Epithelial cell of proximal tubule (primary cell): ENCODE results near the genes SIPA1L1 and ACOT4.

- RAMPAGE, long total RNA = no peak
- RRBS = 48% methylated on average over 8 of the region's 48 CpGs
These were observed 66.2 kb upstream of the SIPA1L1 start for GRCh38 chr14:71253831-71254631.

DNA sequence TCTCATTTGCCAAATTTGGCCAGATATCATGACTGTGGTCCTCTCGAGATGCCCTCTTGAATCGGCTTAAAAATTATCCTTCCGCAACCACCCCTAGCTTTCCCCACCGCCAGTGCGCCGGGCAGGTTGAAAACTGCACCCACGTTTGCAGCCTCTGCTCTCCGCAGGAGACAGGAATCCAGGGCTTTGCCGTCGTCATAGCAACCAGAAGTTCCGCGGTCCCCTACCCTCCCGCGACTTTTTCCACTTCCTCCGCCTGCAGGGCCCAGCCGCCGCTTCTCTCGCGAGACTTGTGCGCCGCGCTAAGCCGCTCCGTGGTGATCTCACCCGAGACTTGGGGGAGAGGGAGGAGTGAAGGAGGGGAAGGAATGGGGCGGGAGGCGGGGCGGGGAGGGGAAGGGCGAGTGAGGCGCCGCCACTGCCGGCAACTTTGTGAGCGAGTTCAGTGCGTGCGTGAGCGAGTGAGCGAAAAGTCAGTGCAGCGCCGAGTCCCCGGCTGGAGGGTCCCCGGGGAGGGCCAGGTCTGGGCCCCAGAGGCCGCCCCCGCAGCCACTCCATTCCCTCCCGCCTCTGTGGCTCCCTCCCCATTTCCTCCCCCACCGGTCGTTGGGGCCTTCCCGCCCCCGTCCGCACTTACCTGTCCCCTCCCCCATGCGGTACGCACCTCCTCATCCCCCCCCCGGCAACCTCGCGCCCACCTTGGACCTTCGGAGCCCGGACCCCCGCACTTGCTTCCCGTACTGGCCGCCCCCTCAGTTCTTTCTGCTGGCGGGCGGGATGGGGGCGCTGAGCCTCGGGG, at the start of gene SIPA1L1:
TSS of gene SIPA1L1 (plus strand) at position 445 of the 799 bp plus-strand sequence.
- RAMPAGE, long total RNA = no peak
- RRBS = 2% methylated on average over 24 of the region's 63 CpGs

DNA sequence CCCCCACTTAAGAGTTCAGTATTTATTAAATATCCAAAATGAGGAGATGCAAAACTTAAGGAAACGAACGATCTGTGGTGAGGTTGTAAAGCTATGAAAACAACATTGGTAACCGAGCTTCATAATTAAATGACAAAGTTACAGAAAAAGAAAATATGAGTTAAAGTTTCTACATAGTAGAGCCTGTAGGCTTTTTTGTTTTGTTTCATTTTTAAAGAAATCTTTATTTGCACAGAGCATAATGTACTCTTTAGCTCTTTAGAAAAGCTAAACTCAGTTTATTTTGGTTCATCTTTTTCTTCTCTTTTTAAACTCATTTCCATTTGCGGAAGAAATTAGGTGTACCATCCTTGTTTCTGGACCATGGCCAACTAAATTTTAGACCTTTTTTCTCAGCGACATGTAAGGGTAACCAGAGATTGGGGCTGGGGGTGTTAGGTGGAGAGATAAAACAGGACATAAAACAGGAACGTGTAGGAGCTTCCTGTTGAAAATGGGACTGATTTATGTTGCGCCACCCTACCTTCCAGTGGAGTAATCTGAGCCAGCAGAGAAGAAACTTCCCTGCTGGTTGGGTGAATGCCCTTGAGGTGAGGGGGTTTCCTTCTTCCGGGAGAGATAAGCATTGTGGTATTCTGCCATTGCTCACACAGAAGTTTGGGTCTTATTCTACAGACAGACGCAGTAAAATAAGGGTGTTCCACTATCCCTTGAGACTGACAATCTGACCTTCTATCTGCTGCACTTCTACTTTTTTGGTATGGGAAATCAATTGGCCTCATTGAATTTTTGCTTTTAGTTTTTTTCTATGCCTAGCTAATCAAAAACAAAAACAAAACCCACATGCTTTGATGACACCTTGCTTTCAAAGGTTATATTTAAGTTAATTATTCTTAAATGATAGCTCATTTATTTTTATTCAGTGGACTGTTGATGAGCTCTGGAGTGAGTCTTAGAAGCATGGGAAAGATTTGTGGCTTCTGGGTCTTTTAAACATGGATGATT, 4.5 kb downstream of the SIPA1L1 start:
- RAMPAGE, long total RNA = no peak
- RRBS = no CpG with 5 or more reads among the region's 9 CpGs

GRCh38 chr14:71384181-71385041, 64.1 kb downstream of the SIPA1L1 start:
- RAMPAGE, long total RNA = no peak
- RRBS = no CpG with 5 or more reads among the region's 12 CpGs

DNA sequence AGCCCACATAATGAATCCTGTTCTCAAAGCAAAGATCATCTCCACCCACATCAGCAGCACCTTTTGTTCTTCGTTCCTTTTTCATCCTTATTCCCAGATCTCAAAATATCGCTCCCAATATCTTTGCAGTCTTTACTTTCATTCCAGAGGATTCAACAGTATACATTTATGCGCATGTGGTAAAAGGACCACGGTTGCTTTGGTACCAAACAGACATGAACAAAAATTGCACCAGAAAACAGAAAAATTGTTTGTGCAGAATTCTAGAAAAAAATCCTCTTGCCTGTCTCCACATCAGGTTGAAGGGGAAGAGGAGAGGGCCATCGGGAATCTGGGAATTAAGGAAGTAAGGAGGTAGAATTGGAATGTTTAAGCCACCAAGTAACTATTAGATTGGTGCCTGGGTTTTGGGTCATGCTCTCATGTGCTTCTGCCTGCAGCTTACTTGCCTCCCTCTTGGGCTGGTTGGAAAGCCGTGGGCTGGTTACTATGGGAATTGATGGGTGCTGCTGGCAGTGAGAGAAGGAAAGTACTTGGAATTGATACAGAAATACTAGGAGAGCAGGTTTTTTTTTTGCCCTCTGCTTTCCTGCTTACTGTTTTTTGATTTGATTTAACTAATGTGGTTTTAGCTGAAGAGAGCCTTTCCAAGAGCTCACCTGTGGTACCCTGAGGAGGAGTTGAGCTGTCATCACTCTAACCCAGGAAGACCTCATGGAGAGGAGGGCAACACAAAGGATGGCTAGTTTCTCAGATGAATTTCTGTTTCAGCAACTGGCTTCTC, 118.3 kb downstream of the SIPA1L1 start:
- RAMPAGE, long total RNA = no peak
- RRBS = no CpG with 5 or more reads among the region's 6 CpGs

GRCh38 chr14:71478634-71479054, 158.4 kb downstream of the SIPA1L1 start:
- RAMPAGE, long total RNA = no peak
- RRBS = no CpG with 5 or more reads among the region's 4 CpGs

- RAMPAGE, long total RNA = no peak
- RRBS = no CpG with 5 or more reads among the region's 6 CpGs
These were observed 252.0 kb downstream of the SIPA1L1 start for GRCh38 chr14:71572075-71572942.

GRCh38 chr14:71711574-71712270, 220.5 kb upstream of the RGS6 start:
- RAMPAGE, long total RNA = no peak
- RRBS = no CpG with 5 or more reads among the region's 1 CpG

DNA sequence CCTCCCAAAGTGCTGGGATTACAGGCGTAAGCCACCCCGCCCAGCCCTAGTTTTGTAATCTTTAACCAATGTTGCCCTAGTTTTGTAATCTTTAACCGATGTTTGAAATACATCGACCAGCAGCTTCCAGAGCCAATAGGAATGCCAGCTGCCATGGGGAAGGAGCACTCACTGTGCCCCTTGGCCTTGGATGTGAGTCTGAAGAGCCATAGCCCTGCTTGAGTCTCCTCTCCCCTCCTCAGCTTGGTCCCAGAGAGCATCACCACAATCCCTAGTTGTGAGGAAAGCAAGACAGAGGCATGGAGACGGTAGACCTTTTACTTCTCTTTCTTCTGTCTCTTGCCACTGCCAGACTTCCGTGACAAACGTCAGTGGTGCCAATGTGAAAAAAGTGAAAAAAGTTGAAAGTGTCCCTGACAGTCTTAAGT, 209.2 kb upstream of the RGS6 start:
- RAMPAGE, long total RNA = no peak
- RRBS = no CpG with 5 or more reads among the region's 7 CpGs

GRCh38 chr14:71932865-71933736, 872 bp downstream of the RGS6 start:
- RAMPAGE, long total RNA = no peak
- RRBS = no CpG with 5 or more reads among the region's 29 CpGs

DNA sequence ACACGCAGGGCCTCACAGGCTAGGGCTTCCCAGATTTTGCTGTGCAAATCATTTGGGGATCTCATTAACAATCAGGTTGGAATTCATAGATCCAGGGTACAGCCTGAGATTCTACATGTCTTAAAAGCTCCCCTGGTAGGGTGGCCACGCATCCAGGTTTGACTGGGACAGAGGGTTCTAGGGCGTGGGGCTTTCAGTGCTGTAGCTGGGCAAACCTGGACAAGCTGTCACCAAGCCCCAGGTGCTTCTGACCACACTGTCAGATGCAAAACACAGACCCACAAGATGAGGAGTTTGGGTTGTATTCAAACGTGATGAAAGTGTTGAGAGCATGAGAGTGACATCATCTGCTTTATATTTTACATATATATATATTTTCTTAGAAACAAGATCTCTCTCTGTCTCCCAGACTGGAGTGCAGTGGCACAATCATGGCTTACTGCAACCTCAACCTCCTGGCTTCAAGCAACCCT, 210.2 kb downstream of the DPF3 start:
- RAMPAGE, long total RNA = no peak
- RRBS = no CpG with 5 or more reads among the region's 4 CpGs

DNA sequence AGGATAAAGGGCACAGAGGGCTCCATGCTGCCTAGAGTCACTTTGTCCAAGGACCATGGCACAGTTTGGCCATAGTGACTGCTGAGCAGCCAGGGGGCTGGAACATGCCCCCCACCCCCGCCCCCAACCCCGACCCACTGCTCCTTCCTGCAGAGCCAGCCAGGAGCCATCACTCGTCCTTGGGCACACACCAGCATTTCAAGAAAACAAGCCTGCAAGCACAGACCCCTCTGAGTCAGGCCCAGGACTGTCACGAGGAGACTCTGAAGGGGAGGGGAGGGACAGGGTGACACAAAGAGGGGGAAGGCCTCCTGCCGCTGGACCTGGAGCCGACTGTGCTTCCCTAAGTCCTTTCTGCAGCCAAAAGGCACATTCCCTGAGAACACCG, 101.9 kb downstream of the DPF3 start:
- RAMPAGE, long total RNA = no peak
- RRBS = no CpG with 5 or more reads among the region's 7 CpGs

GRCh38 chr14:73083427-73083606, 25.0 kb downstream of the RBM25 start:
- RAMPAGE, long total RNA = no peak
- RRBS = no CpG with 5 or more reads among the region's 1 CpG

DNA sequence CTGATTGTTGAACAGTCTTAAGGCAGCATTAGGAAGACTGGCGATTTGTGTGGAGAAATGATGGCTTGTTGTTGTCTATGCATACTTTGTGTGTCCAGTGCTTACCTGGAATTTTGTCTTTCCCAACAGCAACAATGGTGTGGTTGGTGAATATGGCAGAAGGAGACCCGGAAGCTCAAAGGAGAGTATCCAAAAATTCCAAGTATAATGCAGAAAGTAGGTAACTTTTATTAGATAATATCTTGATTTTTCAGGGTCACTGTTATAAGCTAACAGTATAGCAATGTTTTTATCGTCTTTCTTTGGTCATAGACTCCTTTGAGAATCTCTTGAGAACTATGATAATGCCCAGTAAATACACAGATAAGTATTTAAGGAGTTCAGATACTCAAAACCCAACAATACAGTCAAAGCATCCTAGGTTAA, 31.0 kb upstream of the PAPLN start:
- RAMPAGE, long total RNA = no peak
- RRBS = no CpG with 5 or more reads among the region's 3 CpGs

- RAMPAGE, long total RNA = no peak
- RRBS = 3% methylated on average over 7 of the region's 53 CpGs
These were observed 32.6 kb downstream of the PAPLN start for GRCh38 chr14:73269513-73270752.

- RAMPAGE, long total RNA = no peak
- RRBS = no CpG with 5 or more reads among the region's 4 CpGs
These were observed 4.5 kb upstream of the NUMB start for GRCh38 chr14:73462803-73463349.

GRCh38 chr14:73491255-73491992, 691 bp downstream of the RIOX1 start:
- RAMPAGE, long total RNA = no peak
- RRBS = 2% methylated on average over 39 of the region's 90 CpGs

DNA sequence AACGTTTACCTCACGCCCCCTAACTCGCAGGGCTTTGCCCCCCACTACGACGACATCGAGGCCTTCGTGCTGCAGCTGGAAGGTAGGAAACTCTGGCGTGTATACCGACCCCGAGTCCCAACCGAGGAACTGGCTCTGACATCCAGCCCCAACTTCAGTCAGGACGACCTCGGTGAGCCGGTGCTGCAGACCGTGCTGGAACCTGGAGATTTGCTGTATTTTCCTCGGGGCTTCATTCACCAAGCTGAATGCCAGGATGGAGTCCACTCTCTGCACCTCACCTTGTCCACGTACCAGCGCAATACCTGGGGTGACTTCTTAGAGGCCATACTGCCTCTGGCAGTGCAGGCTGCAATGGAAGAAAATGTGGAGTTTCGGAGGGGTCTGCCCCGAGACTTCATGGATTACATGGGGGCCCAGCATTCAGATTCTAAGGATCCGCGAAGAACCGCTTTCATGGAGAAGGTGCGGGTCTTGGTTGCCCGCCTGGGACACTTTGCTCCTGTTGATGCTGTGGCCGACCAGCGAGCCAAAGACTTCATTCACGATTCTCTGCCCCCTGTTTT, 1.3 kb downstream of the RIOX1 start:
- RAMPAGE, long total RNA = no peak
- RRBS = no CpG with 5 or more reads among the region's 28 CpGs

GRCh38 chr14:73526281-73526855, 10.6 kb upstream of the ACOT1 start:
- RAMPAGE, long total RNA = no peak
- RRBS = no CpG with 5 or more reads among the region's 3 CpGs

- RAMPAGE, long total RNA = no peak
- RRBS = 2% methylated on average over 23 of the region's 96 CpGs
These were observed at the start of gene ACOT4 for GRCh38 chr14:73591573-73592657. ACOT4 (plus strand) TSS chr14:73591873.